Colonic mucosa (tissue), 1 donor: Measurements from ENCODE around the genes OR9Q2, GLYAT, GLYATL1, DTX4 and MPEG1.

DNA sequence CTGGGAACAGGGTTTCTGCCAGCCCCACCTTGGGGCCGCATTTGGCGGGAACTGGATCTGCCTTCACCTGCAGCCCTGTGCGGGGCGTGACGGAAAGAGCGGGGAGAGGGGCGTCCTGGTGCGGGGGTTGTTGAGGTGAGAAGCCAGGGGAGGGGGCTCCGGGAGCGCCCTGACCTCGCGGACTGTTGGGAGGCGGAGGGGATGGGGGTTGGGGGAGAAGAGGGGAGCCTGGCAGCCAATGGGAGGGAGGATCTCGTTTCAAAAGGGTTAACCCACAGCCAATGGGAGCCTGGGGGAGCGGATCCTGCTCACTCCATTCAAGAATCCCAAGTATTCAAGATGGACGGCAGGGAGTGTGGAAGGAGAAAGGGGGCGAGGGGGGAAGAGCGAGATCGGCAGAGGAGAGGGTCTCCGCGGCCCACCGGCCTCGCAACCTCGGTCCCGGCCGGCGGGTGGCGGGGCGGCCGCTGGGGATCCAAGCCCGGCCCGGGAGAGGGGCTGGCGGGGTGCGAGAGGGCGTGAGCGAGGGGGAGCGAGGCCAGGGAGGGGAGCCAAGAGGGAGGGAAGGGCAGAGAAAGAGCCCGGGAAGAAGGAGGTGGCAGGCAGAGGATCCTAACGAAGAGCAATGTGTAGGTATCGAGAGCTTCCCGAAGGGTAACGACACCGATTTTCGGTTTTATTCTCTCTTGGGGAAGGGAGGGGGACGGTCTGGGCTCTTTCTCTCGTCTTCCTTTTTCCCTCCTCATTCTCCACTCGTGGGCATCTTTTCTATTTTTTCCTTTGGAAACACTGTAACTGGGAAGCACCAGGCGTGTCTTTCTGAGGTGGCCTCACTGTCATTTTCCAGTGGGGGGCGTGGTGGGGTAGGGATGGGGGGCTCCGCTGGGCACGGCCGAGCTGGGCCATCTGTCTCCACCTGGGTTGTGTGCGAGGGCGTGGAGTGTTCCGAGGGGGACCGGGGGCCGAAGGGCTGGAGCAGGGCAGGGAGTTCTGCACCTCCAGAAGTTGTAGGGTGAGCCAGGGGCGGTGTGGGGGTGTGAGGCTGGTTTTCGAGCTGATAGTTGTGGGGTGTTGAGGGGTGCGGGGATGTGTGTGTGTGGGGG, 11.3 kb downstream of the YPEL4 start:
- PRO-cap = bidirectional peak, plus-strand start at position 366 of the sequence, minus-strand start at position 184 of the sequence; unidirectional peak, plus-strand start at position 571 of the sequence

DNA sequence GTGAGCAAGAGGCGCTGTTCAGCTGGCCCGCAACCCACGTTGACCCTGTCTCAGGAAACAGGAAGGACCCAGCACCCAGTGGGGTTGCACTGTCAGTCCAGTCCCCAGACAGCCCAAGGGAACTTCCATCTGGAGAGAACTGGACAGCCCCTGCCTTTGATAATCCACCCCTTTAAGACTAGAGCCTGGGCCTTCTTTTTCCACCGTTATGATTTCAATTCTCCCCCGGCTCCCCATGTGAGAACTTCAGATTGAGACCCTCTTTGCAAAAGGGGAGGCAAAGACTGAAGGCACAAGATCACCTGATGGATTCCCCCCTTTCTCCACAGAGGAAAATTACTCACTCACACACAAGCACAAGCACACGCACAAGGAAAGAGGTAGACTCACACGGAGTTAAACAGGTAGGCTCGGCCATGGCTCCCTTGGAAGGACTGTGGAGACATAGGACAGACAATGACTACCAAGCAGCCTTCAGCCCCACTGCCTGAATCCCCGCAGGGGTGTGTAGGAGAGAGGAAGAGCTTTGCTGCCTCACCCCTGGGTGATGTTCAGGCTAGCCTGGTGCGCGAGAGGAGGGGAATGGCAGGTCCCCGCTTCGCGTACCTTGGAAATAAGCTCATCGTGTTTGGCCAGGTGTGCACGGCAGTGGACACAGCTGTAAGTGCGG, 3.2 kb downstream of the YPEL4 start:
- PRO-cap = no peak

DNA sequence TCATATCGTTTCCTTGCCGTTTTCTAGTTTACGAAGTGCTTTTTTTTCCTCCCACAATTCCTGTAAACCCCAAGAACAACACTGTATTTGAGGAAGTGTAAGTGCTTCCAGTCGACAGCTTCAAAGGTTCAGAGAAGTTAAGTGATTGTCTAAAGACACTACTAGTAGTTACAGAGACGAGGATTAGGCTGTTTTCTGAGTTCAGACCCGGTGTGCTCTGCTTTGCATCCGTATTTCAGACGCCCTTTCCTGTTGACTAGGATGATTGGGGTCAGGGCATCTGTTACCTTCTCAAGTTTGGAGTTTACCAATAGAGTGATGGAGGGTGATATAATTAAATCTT, 428 bp downstream of the CLP1 start:
- PRO-cap = no peak

- PRO-cap = no peak
Measured at GRCh38 chr11:57779195-57779853, 17.7 kb downstream of the CTNND1 start.

GRCh38 chr11:57791124-57791637, 29.6 kb downstream of the CTNND1 start:
- PRO-cap = no peak

DNA sequence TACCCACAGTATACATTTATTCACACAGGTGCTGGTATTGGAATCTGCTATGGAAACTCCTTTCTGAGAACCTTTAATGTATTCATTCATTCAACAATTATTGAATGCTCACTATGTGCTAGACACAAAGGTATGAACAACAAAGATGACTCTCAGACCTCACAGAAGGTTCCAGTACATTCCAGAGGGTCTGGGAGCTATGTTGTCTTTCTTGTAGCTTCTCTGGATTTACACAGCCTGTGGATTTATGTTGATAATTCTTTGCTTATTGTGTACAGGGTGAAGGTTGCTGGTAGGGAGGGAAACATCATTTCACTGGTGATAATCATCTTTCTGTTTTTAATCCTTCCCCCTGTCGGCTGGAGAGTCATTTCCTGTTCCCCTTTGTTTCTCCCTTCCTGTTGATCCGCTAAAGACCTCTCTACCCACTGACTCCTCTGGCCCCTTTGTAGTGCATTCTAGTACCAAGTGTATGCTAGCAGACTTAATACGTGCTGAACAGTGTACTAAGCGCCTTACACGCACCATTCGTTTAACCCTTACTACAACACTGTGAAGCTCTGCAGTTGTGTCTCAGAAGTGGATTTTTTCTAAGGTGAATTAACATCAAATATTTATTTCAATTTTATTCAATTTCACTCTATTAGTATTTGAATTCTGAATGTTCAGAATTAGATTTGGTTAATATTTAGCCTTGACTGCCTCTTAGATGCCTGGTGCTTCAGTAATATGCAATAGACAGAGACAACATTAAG, 19.1 kb upstream of the OR9Q1 start:
- PRO-cap = no peak

- PRO-cap = no peak
Measured at GRCh38 chr11:58024711-58025026, 988 bp downstream of the OR9Q1 start.

DNA sequence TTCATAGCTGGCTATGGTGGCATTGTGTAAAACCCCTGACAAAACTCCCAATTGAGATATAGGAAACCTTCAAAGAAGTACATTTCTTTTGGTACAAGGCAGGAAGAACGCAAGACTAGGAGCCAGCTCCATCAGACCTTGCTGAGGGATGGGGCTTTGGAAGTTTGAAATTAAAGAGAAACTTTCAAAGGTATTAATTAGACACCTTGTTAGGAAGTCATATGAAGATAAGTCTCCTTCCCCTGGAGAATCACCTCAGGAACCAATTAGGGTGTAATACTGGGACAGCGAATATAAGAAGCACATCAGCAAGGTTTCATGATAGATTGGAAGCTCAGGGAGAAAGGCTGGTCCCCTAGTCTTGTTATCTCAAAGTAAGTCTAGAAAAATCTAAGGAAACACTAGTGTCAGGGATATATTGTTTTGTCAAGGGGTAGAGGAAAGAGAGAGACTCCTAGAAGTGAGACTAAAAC, at the start of gene OR9Q2:
TSS of gene OR9Q2 (plus strand) at position 336 of the 473 bp plus-strand sequence.
- PRO-cap = no peak

- PRO-cap = bidirectional peak, plus-strand start at chr11:58577643, minus-strand start at chr11:58577605
Measured at GRCh38 chr11:58577371-58577937, 1.4 kb upstream of the ZFP91 start.

- PRO-cap = no peak
Measured at GRCh38 chr11:58611148-58611799, 11.2 kb upstream of the CNTF start.

GRCh38 chr11:58731784-58732288, at the start of gene GLYAT:
TSS of gene GLYAT (minus strand) at chr11:58731943.
- PRO-cap = no peak

GRCh38 chr11:58923248-58923927, 15.9 kb upstream of the GLYATL1 start:
- PRO-cap = unidirectional peak, plus-strand start at chr11:58923757

DNA sequence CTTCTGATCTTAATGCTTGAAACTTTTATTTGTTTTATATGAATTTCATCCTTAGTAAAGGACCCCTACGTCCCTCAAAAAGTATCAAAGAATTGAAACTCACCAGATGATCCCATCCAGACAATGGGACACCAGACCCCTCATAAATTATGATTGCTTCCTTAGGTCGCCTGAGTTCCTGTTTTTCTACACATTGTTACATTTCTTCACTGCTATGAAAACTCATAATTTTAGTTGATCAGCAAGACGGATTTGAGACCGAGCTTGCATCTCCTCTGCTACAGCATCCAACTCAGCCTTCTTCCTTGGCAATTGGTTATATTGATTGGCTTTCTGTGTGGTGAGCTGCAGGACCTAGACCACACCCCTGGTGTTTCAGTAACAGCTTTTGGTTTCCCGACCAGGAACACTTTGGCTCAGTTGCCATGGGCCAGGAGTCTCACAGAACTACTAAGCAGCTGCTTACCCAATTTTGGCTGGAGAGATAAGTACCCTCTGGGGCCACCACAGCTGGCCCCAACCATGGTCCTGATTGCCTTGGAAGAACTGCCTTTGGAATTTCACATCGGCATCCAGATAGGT, at the start of gene GLYATL1:
TSS of gene GLYATL1 (plus strand) at position 418 of the 582 bp plus-strand sequence.
- PRO-cap = no peak

- PRO-cap = no peak
Measured at GRCh38 chr11:58998811-58999695, 59.8 kb downstream of the GLYATL1 start.

- PRO-cap = unidirectional peak, plus-strand start at chr11:59009892
Measured at GRCh38 chr11:59009568-59010047, 70.3 kb downstream of the GLYATL1 start.

- PRO-cap = no peak
Measured at GRCh38 chr11:59012541-59013458, 73.3 kb upstream of the GLYATL1B start.

GRCh38 chr11:59171864-59172699, at the start of gene DTX4:
TSS of gene DTX4 (plus strand) at chr11:59172132.
- PRO-cap = bidirectional peak, plus-strand start at chr11:59172176, minus-strand start at chr11:59171954; unidirectional peak, plus-strand start at chr11:59172537

GRCh38 chr11:59212706-59213836, at the start of gene MPEG1:
TSS of gene MPEG1 (minus strand) at chr11:59212927.
- PRO-cap = bidirectional peak, plus-strand start at chr11:59213030, minus-strand start at chr11:59212888

- PRO-cap = no peak
Measured at GRCh38 chr11:59254191-59254667, 41.5 kb upstream of the MPEG1 start.

DNA sequence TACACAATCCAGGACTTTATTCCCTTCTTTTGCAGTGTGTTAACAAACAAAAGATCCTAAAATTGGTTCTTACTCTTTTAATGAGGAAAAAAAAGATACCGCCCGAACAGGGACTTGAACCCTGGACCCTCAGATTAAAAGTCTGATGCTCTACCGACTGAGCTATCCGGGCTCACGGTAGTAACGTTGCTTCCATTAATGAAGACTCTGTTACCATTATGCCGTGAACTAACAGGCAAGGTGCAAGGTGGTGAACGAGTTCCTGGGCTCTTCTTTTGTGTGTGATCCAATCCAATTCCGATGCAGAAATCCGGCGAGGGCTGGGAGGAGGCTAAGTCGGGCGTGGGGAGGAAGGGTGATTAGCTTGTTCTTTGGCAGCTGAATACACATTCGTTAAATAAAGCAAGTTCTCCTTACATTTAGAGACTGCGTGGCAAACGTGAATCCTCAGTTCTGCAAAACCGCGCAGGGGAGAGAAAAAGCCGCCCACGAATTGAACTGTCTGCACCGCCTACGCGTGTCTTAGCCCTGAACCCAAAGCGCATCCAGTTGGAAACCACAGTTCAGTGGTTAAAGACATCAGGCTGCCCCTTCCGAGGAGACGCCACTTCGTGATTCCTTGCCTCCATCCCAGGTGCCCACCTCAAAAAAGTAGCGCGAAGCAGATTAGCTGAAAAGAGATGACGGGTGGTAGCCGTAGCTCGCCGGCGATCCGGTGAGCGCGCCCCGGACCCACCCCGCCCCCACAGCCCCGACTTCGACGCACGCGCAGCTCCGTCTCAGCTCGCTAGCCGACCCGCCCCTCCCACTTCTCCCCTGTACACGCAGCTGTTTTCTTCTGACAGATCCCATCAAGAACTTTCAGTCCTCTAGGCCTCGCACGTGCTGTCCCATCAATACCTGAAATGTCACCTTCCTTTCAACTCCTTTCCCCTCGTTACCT, 49.2 kb downstream of the OR4D9 start:
- PRO-cap = unidirectional peak, minus-strand start at position 176 of the sequence; bidirectional peak, plus-strand start at position 864 of the sequence, minus-strand start at position 750 of the sequence